ENCODE measurements around a stretch of chr10.

DNA sequence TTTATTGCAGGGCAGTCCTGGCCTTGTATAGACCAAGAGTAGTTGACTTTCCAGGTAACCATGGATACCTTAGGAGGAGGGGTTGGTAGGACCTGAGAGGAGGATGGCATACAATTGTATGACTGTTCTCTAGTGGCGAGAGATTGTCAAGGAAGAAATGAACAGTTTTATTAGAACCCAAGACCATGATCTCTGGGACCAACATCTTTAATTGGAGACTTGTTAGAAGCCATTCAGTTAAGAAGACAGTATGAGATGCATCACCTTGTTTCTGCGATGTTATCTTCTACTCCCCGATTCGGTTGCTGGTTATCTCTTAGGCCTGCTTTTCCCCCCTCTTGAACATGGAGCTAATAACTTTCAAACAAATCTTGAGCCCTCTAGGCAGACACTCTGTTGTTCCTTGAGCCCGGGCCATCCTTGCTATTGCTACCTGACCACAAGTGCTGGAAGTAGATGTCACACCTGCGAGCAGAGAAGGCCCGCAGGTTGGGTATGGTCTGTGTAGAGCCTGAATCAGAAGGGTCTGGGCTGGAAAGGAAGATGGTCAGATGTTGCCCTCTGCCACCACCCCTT is 181.4 kb downstream of the CELF2 start:
- PRO-cap: no peak

- PRO-cap: no peak
Measured at GRCh38 chr10:11230971-11231709, 213.5 kb downstream of the CELF2 start.

- PRO-cap: no peak
Measured at GRCh38 chr10:11242309-11243050, 224.8 kb downstream of the CELF2 start.

DNA sequence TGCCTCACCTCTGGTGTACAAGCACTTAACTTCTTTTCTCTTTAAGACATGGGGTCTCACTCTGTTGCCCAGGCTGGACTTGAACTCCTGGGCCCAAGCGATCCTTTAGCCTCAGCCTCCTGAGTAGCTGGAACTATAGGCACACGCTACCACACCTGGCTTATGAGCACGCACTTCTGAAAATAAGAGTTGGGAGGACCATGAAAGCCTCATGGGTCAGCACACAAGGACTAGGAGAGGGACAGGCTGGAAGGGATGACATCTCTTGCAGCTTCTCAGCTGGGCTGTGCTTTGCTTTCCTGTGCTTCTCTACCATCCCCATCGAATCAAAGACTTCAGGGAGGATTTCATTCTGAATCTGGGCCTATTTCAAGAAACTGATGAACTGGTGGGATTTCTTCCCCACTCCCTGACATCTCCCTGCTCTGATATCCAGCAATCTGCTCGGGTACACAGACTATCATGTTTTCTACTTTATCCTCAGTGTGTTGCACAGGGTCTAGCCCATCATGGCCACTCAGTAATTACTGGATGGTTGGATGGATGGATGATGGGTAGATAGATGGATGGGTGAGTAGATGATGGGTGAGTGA is 265.3 kb downstream of the CELF2 start:
- PRO-cap: no peak

DNA sequence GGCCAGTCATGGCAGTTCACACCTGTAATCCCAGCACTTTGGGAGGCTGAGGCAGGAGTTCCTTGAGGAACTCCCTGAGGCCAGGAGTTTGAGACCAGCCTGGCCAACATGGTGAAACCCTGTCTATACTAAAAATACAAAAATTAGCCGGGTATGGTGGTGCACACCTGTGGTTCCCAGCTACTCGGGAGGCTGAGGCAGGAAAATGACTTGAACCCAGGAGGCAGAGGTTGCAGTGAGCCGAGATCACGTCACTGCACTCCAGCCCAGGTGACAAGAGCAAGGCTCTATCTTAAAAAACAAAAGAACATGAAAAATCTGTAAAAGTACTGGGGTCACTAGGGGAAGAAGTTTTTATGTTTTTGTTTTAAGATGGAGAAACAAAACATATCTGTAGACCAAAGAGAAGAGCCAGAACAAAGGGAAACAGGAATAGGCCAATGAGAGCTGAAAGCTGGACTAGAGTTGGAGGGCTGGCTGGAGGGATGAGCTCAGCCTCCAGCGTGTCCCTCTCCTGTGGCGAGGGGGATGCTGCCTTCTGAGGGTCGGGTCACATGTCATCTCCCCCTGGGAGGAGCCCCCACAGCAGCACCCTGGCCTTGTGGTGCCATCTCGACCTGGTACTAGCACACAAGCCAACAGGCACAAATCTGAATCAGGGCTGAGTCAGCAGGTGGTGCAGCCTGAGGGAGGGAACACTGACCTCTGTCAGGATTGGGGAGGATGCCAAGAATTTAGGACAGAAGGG is 280.2 kb downstream of the CELF2 start:
- PRO-cap: no peak

DNA sequence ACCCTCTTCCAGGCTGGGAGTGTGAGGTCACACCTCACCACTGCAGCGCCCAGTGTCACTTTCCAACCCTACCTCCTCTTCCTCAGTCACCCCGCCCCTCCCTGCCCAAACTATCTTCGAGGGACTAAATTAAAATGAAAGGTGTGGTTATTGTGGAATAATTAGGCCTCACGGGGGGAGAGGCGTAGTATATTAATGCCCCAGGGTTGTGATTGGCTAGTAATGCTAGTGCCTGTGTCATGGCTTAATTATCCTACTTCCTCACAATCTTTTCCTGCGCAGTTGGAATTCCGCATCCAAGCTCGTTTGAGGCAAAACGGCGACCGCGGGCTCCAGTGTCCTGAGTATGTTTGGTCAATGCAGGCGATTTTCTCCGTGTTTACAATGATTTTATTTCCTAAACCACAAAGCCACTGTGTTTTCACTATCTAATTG is 282.8 kb downstream of the CELF2 start:
- PRO-cap: no peak

DNA sequence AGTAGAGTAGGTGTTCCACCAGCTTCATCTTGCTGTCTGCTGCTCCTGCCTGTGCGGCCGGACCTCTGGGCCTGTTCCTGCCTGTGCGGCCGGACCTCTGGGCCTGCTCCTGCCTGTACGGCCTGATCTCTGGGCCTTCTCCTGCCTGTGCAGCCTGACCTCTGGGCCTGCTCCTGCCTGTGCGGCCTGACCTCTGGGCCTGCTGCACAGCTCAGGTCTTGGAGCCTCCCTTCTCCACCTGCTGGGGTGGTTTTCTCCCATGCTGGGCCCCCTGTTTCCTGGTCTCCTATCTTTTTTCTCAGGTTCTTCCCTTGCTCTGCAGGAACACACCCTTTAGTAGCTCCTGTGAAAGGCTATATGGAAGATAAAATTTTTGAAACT is 117.8 kb downstream of the USP6NL start:
- PRO-cap: no peak

- PRO-cap: no peak
Measured at GRCh38 chr10:11573370-11574163, 37.9 kb downstream of the USP6NL start.

- PRO-cap: no peak
Measured at GRCh38 chr10:11612388-11613010, 1.0 kb upstream of the USP6NL start.

DNA sequence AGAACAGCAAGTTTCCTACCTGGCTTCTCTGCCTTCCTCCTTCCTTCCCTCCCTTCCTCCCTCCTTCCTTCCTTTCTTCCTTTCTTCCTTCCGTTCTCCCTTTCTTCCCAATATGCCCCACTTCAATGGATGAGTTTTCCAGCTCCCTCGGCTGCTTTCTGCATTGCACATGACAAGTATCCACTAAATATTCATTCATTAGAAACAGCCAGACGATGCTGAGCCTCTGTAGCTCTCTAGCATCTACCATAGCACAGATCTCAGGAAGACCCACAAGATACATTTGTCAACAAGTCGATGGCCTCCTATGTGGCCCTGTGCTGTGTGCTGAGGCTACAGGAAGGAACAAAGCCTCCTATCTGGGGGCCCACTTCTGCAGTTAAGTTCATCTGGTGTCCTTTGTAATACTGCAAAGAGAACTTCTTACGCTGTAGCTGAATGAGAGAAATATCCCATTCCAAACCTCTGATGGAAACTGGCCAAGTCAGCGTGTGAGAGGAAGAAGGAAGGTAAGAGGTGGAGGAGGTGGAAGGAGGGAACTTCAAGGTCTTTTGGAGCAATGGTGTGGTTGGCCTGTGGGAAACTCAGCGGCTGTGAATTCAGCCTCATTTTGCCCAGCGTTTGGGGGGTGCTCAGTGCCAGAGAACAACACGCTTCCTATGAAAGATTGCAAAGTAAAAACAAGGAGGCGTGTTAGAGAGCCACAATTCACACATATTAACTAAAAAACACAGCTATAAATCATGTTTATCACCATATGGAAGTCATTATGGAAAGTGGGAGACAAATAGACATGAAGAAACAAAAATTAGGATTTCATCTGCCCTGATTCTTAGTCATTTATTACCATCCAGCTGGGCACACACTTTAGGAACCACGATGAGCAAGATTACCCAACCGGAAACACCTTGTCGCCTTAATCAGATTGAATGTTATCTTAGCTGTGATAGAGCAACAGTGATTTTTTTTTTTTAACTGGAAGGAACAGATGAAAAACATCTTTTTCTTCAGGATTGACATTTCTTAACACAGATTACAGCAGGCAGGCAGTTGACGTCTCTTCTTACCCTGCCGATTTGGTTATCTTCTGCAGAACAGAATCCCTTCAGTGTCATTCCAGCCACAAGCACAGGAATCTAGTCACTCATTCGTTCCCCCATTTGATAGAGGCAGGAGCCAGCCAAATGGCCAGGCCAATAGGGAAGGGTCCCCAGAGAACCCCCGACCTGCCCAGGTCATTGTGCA is 62.2 kb upstream of the USP6NL start:
- PRO-cap: no peak

DNA sequence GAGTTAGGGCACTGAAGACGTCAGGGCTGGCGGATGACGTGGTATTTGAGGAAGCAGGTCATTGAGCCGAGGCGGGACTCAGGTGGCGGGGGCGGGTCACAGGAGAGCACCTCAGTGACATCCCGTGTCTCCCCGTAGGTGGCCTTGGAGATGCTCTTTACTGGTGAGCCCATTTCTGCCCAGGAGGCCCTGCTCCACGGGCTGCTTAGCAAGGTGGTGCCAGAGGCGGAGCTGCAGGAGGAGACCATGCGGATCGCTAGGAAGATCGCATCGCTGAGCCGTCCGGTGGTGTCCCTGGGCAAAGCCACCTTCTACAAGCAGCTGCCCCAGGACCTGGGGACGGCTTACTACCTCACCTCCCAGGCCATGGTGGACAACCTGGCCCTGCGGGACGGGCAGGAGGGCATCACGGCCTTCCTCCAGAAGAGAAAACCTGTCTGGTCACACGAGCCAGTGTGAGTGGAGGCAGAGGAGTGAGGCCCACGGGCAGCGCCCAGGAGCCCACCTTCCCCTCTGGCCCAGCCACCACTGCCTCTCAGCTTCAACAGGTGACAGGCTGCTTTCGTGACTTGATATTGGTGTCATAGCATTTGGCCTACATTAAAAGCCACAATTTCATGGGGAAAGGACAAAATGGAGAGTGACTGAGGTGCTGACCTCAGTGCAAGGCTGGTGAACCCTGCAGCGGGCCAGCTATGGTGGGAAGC is 21.1 kb downstream of the ECHDC3 start:
- PRO-cap: no peak

DNA sequence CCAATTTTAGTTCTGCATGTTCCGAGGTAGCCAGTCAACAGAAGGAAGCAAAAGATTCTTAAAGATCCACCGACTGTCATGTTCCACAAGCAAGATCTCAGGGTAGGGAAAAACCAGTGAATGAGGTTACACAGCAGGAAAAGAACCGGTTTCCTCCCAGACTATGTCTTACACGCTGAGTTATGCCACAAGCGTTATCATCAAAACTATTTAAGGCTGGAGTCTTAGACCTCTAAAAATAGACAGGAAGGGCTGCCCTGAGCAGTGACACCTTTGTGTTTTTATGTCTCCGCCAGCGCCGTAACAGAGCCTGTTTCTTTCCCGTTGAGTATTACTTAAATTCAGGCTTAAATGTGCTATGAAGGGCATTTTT is 48.3 kb downstream of the PROSER2 start:
- PRO-cap: no peak

- PRO-cap: no peak
Measured at GRCh38 chr10:12456769-12457139, 107.4 kb downstream of the CAMK1D start.

GRCh38 chr10:12590950-12591728 is 241.8 kb downstream of the CAMK1D start:
- PRO-cap: no peak

DNA sequence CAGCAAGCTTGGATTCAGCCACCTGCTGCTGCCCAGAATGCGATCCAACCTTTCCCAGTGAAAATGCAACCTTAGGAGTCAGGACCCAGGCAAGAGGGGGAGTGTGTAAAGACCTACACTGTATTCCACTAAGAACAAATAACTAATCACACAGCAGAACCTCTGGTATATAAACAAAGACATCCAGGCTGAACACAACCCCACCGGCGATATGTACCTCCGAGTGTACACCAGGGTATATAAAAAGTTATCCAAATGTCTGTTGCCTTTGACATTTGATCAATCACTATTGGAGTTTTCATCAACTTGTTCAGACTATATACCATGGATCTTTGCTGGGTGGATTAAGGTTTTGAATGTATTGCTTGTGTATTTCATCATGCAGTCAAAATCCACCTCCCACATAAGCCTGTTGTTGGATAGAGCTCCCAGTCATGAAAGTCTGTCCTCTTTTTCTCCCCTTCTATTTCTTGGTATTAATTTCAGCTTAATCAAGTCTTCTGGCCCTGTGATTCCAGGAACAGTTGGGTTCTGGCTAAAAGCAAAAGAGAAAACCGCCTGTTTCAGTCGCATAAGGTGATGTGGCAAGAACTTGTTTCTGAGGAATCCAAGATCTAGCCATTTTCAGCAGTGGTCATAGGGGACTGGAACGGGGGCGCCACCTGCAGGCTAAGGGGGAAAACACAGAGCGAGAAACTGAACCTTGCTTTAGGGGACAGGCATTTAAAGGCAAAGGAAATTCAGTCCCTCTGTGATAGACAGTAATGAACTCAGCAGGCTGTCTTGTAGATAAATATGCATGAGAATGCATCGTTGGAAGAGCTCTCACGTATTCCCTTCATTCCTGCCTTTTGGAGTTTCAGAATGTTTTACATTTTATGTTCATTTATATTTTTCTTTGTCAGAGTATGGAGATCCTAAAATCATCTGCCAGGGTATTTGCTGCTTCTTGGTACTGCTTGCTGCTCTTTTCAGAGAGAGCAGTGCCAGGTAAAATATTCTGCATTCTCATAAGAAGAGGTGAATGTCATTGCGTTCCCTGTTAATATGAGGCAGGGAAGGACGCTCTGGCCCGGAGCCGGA is 290.5 kb downstream of the CCDC3 start:
- PRO-cap: no peak

DNA sequence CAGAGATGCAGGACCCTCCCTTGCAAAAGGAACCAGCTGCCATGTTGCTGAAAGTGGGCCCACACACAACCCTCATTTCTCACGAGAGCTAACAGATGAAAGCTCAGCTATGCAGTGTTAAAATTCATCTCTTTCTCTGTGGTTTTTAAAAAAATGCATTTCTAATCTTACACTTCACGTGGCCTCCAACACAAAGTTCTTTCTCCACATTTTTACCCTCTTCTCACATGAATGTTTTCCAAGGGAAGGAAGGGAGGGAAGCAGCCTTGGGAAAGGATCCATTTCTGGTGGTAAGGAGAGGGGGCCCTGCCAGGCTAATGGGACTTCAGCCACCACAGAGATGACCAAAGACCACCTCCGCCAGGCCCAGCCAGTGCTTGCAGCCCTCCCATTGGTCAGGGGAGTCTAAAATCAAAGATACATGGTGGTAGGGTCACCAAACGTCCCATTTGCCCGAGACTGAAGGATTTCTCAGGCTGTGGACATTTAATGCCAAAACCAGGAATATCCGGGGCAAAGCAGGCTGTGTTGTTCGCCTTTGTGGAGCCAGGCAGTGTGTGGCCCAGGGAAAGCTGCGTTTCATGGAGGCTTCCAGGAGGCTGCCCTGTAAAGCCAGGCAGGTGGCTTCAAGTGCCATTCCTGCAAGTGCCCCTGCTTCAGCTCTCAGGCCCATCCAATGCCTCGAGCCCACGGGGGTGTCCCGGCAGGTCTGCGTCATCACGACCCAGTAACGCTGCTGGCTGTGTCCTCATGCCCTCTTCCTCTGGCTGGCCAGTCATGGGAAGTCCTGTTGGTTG is 171.3 kb downstream of the CCDC3 start:
- PRO-cap: no peak

DNA sequence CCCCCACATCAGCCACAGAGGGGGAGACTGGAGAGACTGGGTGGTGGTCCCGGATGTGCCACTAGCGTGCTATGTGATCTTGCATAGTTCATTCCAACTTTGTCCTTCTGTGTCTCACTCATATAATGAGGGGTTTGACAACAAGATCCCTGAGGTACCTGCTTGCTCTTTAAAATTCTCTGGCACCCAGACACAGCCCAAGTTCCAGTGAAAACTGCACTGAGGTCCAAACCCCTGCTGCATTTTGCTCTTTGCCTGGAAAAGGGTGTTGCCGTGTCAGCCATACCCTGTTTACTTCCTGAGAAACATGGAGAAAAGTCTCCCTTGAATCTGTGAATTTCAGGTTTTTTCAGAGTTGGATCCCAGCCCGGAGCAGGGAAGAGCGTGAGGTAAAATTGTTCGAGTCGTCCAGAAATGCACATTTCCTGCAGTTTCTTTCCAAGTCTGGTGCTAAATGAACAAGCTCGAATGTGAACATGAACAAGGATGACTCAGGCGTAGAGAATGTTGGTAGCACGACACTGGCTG is 156.5 kb downstream of the CCDC3 start:
- PRO-cap: no peak

DNA sequence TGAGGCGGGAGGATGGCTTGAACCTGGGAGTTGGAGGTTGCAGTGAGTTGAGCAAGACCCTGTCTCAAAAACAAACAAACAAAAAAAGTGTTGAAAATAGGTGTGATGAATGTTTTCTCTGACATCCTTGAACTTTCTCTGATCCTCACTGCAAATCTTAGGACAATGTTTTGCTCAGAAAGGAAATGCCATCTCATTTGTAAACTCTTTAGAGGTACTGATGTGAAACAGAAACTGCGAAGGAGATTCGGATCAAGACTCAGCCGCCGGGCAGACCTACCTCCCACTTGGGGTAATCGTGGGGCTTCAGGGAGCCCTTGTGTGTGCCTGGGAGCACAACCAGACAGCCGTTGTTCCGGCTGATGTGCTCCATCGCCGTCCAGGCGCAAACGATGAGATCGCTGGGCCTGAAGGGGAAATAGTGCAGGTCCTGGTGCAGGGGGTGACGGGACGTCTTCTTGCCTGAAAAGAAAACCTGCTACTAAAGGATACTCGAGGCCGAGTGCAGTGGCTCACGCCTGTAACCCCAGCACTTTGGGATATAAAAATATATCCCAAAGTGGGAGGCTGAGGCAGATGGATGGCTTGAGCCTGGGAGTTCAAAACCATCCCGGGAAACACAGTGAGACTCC is 11.7 kb downstream of the PHYH start:
- PRO-cap: no peak

DNA sequence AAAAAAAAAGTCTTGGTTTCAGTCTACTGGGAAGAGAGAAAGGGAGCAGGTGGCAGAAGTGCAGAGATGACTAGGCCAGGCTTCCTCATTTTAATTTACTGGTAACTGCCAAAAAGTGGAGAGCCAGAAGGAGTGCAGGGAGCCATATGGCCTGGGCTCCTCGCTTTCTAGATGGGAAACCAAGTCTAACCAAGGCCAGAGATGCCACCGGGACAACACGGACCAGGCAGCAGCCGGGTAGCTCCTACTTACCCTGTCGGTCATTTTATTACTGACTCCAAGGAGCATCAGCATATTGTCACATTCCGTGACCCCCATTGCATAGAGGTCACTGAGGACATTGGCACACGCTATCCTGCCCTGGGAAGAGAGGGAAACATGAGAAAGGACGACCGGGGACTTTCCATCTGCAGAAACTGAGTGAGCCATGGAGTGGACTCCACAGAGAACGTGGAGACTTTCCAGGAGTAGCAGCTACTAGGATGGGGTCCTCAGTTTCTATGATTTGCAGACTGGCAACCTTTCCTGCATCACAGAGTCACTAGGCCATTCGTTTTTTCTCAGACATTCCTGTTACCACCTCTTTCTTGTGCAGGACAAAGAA is 12.0 kb downstream of the SEPHS1 start:
- PRO-cap: no peak

- PRO-cap: no peak
Measured at GRCh38 chr10:13339974-13340267, 8.2 kb downstream of the SEPHS1 start.